Mesenteric fat pad (tissue), 1 donor: ENCODE measurements around the gene RILPL2.

- PRO-cap = bidirectional peak, plus-strand start at chr12:123436841, minus-strand start at chr12:123436654
Observed at GRCh38 chr12:123436353-123437096, at the start of gene RILPL2. Gene RILPL2 (minus strand): TSS chr12:123436684.

DNA sequence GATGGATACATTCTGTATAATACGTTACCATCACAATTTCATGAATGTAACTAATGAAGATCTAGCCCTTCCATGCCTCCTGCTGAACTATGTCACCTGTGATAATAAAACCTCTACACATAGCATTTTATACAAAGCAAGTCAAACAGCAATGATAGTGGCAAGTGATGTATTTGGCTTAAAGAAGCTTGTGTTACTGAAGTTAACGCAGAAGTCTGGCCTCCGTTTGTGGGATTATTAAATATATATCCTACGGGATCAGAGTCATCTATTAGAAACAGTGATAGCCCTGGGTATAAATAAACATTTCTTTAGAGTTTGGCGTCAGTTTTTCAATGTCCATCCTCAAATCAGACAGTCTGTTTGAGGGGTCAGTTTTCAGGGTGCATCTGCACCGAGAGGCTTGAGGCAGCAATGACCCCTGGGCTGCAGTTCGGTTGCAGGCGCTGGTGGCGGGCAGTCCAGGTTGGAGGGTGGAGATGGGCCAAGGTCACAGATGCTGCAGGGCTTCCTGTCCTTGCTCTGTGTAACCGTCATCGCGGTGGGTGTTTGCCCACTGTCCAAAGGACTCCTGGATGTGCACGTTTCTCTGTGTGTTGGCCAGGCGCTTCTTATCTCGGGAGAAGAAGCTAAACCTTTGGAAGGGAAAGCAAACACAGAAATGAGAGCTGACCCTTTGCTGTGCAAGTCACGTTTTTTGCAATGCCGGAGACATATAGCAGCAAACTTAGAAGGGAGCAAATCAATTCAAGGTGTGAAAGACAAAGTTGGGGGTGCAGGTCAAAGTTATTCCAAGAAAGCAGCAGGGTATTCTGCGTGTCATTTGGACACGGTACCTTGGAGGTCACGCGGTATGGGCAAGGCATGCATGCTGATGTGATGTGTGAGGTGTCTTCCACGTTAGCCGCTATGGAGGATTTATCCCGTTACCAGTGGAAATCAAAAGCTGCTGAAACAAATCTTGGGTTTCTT lies 14.4 kb downstream of the SNRNP35 start:
- PRO-cap = no peak

- PRO-cap = no peak
Observed at GRCh38 chr12:123513623-123514406, 19.7 kb downstream of the RILPL1 start.

- PRO-cap = no peak
Observed at GRCh38 chr12:123531823-123532742, 1.4 kb downstream of the RILPL1 start.

DNA sequence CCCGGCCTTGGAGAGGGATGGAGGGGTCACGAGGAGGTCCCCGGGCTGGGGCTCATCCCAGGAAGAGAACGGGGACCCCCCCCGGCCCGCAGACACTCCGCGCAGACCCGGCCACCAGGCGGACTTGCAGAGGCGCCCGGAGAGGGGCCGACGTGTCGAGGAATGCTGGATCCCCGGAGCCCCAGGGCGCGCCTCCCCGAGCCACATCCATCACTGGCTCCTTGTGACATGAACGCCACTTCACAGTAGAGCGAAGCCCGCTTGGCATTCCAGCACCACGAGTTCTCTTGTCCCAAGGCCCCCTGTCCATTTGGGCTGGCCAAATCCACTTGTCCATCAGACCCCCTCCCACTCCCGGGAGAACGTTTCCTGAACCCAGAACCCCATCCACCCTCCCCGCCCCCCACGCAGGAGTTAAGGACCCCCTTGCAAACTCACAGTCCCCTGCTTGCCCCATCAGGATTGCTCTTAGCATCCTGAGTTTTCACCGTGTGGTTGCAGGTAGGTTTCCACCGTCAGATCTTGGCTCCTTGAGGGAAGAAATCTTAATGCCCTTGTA lies 809 bp upstream of the RILPL1 start:
- PRO-cap = no peak

GRCh38 chr12:123597316-123598668 lies 4.1 kb upstream of the DDX55 start:
- PRO-cap = no peak

- PRO-cap = no peak
Observed at GRCh38 chr12:123713130-123714323, 1.4 kb downstream of the ATP6V0A2 start.

DNA sequence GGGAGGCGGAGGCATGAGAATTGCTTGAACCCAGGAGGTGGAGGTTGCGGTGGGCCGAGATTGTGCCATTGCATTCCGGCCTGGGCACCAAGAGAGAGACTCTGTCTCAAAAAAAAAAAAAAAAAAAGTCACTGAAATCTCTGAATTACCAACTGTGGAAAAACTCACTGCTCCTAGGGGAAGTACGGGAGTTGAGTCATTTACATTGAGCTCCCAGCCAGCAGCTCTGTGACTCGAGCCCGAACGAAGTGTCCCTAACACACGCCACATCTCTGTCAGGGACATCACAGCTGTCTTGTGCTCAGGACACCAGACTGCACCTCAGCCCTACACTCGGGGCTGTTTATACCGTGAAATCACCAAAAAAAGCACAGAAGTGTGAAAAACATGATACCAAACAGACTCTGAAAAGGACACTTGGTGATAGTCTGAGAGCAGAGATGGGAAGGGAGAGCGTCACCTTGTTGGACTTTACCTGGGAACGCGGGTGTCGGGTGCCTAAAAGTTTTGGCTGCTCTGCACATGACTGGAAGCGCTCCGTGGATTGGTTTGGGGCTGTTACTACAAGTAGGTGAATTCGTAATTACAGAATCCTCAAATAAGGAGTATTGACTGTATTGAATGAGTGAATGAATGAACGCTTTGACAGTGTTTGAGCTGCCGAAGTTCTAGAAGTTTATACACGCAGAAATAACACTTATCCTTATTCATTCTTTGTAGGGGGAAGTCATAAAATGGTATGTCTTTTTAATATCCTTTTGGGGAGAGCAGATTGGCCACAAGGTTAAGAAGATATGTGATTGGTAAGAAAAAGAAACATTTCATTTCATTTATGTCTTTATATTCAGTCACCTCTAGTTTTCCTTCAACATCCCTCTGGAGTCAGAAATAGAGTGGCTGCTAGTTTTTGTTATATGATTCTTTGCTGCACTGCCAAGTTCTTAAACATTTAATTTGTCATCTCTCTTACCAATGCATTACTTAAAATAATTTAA lies 21.4 kb downstream of the ATP6V0A2 start:
- PRO-cap = no peak

DNA sequence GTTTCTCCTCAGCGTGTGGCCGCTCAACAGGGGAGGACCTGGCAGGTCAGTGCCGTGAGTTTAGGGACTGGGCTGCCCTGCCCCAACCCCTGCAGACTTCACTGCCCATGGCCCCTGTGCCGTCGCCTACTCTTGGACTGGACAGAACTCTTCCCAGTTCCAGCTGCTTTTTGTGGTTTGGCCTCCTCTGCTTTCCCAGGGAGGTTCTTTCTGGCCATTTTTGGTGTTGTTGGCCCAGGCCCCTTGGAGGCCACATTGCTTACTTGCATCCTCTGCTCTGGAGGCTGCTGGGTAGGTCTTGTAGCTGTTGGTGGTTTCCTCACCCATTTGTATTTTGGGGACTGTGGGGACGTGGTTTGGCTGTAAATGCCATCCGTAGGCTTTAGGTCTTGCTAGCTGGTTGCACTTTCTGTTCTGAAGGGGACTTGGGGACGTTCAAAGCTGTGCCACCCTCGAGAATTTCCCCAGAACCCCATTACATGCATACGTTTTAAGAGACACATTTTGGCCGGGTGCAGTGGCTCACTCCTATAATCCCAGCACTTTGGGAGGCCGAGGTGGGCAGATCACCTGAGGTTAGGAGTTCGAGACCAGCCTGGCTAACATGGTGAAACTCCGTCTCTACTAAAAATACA lies 19.9 kb upstream of the DNAH10 start:
- PRO-cap = no peak

- PRO-cap = no peak
Observed at GRCh38 chr12:123907859-123908324, 64.7 kb downstream of the CCDC92 start.

GRCh38 chr12:123966100-123966899 lies 6.3 kb downstream of the CCDC92 start:
- PRO-cap = no peak

DNA sequence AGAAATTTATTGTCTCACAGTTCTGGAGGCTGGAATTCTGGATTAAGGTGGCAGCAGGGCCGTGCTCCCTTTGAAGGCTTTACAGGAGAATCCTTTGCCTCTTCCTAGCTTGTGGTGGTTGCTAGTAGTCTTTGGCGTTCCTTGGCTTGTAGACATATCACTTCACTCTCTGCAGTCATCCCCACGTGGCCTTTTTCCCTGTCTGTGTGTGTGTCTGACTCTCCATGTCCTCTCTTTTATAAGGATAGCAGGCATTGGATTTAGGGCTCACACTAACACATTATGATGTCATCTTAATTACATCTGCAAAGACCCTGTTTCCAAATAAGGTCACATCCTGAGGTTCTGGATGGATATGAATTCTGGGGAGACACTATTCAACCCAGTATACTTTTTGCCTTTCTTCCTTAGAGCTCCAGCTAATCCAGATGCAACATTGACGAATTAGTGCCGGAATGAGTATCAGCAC lies 24.4 kb downstream of the ZNF664 start:
- PRO-cap = no peak

GRCh38 chr12:124194938-124195708 lies 99.8 kb upstream of the RFLNA start:
- PRO-cap = no peak

DNA sequence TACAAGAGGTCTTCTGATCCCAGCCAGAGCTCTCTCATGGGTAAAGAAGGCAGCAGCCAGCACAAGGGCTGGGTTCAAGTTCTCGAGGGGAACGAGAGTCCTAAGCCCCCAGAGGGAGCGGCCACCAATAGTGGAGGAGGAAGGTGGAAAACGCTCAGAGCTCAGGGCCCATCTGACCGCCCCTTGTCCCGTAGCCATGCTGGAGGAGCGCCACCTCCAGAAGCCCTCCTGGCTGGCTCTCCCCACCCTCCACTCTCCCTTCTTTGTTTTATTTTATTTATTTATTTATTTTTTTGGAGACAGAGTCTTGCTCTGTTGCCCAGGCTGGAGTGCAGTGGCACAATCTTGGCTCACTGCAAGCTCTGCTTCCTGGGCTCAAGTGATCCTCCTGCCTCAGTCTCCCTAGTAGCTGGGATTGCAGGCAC lies 72.5 kb downstream of the RFLNA start:
- PRO-cap = no peak

- PRO-cap = bidirectional peak, plus-strand start at chr12:124389444, minus-strand start at chr12:124389323
Observed at GRCh38 chr12:124389187-124390297, 94.6 kb downstream of the RFLNA start.

DNA sequence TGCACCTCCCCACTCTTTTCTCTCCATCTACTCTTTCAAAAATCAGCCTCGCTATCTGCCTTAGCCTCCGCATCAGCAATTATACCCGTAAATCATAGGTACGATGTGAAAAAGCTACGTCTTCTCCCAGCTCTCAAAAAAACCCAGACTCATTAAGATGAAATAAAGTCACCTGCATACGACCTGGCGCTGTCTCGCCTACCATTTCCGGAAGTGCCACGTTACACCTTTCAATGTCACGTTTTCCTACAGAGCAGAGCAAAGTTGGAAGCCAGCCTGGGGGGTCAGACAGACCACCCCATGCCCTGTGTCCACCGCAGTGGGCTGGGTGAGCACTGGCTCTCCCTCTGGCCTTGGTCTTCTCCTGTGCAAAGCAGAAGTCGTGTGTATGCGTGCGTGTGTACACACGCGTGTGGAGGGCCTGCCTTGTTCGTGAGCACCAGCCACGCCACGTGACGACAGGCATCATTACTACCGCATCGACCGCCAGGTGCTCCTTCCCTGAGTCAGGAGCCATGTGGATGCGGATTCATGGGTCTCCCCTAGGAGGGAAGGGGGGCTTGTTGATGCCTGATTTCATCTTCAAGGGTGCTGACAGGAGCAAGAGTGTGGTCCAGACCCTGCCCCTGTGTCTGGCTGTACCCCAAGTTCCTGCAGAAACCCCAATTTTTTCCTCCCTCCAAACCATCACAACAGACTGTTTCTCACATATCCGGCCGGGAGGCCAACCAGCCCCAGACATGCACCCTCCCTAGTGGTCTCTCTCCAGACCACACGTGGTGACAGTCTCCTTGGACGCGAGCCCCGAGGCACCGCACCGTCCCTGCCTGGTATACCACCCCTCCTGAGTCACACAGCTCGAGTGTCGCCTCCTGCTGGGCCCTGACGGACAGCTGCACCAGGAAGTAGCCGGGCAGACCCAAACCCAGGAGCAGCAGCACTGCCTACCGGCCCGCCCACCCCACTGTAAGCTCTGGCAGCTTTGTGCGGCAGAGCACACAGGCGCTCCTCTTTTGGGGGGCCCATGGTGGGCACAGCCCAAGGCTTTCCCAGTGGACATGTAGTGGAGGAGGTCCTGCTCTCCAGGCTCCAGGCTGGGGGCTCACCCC lies 97.1 kb downstream of the RFLNA start:
- PRO-cap = no peak

DNA sequence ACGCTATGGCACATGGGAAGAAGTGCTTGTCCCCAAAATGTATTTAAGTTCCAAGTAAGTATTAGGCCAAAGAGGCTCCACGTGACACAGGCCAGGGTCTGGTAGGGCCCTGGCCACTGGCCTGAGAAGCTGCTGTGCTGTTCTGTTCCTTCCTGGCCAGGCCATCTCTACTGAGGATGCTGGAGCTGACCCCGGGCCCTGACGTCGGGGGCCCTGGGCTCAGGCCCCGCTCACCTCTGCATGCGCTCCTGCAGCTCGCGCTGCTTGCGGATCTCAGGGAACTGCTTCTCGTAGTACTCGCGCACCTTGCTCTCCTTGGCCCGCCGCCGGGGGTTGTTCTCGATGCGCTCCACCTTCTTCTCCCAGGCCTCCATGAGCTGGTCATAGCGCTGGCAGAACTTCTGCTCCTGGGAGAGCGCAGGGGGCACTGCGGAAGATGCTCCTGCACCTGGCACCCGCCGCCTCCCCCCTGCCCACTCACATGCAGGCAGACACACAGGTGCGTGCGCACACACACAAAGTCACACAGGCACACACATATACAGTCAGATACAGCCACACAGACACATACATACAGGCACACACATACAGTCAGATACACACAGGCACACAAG lies 135.6 kb downstream of the RFLNA start:
- PRO-cap = no peak

- PRO-cap = no peak
Observed at GRCh38 chr12:124441469-124441942, 125.9 kb downstream of the NCOR2 start.

- PRO-cap = no peak
Observed at GRCh38 chr12:124484396-124484735, 83.0 kb downstream of the NCOR2 start.

- PRO-cap = no peak
Observed at GRCh38 chr12:124490747-124491505, 76.5 kb downstream of the NCOR2 start.